Rectum (tissue), 1 donor: ENCODE measurements around the genes TLX1, OGA, ARMH3, ELOVL3, PSD and FBXL15.

DNA sequence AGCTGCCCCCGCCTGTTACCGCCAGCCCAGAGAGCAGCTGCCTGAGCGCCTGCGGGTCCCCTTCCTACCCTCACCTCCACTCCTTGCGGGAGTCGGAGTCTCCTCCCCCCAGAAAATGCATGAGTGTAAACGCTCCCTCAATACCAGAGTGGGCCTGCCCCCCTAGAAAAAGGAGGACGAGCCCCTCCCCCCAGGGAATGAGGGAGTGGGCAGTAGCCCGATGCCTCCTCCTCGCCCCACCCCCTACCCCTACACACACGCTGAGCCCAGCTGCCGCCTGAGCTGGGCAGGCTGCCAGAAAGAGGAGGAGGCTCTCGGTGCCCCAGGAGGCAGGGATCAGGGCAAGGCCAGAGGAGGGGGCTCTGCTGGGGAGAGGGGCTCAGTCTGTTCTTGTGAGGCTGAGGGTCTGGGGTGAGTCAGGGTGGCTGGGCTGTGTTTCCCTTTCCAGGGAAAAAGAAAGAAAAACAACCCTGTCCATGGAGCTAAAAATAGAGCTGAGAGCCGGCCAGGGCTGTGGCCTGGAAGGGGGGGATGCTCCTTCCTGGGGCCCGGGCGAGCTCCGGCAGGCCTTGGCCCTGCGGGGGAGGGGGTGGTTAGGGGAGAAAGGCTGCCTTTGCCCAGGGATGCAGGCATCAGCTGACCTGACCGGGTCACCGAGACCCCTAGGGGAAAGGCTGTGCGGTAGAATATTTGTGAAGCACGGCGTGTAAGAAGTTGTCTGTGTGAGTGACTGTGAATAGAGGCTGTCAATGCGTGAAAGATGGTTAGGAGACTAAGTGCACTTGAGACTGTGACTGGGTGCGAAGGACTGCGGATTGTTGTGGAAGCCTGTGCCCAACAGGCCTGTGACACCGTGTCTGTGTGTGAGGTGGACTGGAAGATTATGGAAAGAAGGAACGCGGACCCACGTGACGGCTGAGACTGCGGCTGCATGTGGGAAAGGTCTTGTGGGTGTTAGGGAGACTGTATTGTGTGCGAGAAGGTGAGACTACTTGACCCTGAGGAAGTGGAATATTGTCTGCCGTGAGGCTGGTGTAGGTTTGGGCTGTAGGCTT, 1.3 kb upstream of the LZTS2 start:
- PRO-cap: bidirectional peak, plus-strand start at position 297 of the sequence, minus-strand start at position 100 of the sequence; bidirectional peak, plus-strand start at position 589 of the sequence, minus-strand start at position 438 of the sequence; bidirectional peak, plus-strand start at position 884 of the sequence, minus-strand start at position 883 of the sequence

- PRO-cap: no peak
Observed at GRCh38 chr10:101030259-101030877, 561 bp downstream of the PDZD7 start.

- PRO-cap: bidirectional peak, plus-strand start at chr10:101063359, minus-strand start at chr10:101063075
Observed at GRCh38 chr10:101063266-101064117, 1.7 kb downstream of the KAZALD1 start.

GRCh38 chr10:101093035-101093473, 31.3 kb downstream of the KAZALD1 start:
- PRO-cap: no peak

DNA sequence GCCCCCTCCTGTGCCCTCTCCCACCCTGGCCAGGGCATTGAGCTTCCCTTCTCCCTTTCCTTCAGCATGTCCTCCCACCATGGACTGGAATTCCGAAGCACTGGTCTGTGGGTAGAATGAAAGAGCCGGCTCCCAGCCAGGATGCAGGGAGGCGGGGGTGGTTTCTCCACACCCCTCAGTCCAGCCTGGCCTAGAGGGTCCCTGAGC, 32.1 kb downstream of the KAZALD1 start:
- PRO-cap: no peak

- PRO-cap: no peak
Observed at GRCh38 chr10:101130593-101131843, at the start of gene TLX1. TSS of gene TLX1 (plus strand) at chr10:101131300.

DNA sequence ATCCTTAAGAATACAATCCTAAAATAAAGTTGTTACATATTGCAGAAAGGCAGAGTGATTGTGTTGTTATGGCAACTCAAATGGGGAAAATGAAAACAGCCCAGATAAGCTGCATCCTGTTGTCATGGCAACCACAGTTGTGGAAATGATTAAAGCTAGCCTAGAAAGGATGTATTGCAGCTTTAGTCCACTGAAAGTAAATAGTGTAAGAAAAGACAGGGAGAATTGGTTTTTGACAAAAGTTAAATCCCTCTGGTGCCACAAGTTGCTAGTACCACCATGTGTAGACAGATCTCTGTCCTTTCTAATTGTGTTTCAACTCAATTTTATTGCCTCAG, 43.2 kb downstream of the BTRC start:
- PRO-cap: no peak

DNA sequence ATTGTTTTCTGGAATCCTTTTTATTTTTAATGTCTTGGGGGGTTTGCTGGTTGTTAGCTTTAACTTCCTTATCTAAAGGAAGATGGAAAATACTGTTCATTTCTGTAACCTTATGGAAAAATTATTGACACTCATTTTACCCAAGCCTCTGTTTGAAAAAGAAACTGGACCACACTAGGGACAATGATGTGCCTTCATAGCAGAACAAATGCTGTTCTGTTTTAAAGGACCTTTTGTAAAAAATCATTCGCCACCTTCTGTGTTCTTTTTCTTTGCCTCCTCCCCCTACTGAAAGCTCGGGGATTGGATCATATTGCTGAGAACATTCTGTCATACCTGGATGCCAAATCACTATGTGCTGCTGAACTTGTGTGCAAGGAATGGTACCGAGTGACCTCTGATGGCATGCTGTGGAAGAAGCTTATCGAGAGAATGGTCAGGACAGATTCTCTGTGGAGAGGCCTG, 62.3 kb downstream of the POLL start:
- PRO-cap: no peak

DNA sequence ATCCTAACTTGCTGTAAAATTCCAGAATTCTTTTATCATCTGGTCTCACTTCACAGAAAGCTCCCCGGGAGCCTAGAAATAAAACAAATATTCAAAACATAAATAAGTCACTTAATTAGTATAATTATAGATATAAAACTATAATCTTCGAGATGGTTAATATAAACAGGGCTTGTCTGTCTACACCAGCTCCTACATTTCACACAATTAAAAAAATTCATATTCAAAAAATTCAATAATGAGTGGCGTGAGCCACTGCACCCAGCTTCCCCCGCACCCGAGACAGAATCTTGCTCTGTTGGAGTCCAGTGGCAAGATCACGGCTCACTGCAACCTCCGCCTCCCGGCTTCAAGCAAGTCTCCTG, 3.3 kb upstream of the NPM3 start:
- PRO-cap: no peak

DNA sequence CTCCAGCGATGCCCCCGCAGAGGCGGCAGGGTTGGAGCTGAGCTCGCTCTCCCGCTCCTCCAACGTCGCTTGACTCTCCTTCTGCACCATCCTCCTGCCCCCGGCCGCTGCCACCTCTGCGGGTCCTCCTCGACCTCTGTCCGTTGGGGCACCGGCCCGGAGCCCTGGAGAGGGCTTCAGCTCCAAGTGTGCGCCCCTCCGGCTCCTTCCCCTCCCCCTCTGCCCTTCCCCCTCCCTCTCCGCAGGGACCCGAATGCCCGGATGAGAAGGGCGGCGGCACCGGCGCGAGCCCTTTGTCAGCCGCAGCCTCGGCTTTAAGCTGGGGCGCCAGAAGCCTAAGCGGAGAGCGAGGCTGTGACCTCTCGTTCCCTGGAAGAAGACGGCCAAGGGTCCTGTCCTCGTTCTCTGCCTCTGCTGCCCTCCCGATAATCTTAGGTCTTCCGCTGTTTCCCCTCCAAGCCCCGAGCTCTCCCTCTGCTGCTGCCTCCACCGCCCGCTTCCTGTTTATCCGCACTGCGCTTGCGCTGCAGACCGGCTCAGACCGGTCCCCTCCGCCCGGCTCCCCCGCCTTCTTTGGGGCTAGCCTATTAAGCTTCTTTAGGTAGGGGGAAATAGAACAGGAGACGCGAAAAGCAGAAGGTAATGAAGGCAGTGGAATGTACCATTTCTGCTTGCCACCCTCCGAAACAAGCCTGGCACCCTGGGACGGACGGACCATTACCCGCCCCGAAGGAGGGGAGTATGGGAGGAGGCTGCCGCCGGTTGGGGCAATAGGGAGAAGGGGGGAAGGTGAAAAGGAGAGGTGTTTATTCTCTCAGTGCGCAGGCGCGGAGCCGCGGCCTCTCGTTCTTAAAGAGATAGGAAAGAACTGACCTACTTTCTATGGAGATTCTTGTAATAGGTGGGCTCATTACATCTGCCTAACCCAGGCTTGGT, at the start of gene OGA:
TSS of gene OGA (minus strand) at position 512 of the 936 bp plus-strand sequence.
- PRO-cap: bidirectional peak, plus-strand start at position 264 of the sequence, minus-strand start at position 221 of the sequence; bidirectional peak, plus-strand start at position 852 of the sequence, minus-strand start at position 502 of the sequence

GRCh38 chr10:101830203-101831200, 12.3 kb upstream of the OGA start:
- PRO-cap: unidirectional peak, minus-strand start at chr10:101830512; unidirectional peak, minus-strand start at chr10:101830577; bidirectional peak, plus-strand start at chr10:101831083, minus-strand start at chr10:101830952

DNA sequence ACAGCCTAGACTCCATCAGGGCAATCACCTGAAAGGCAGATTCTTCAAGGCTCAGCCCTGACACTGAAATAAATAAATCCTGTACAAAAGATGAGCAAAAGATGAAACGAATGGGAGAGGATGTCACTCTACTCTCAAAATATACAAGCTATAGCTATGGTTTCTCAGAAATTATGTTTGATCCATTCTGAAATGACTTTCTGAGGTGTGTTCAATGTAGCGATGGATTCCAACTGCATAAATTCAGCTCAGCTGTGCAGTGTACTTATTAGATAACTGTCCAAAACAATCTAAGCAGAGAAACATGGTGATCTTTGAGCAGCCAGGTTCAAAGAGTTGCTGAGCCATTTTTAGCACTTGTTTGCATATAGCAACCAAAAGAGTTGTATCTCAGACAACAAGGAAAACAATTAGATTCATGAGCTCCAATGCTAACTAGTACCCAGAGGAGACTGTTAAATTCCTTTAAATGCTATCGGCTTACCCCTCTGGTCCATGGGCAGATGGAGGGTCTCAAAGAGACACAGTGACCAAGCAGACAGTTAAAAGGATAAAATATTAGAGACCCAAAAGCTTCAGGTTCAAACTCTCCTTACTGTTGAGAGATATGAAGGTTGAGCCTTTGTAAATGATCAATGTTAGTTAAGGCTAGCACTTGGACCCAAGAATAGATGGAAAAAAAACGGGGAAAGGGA, 15.9 kb upstream of the KCNIP2 start:
- PRO-cap: no peak

GRCh38 chr10:101998519-101999204, 57.3 kb downstream of the ARMH3 start:
- PRO-cap: no peak

- PRO-cap: bidirectional peak, plus-strand start at chr10:102055787, minus-strand start at chr10:102055906; bidirectional peak, plus-strand start at chr10:102056045, minus-strand start at chr10:102055952; bidirectional peak, plus-strand start at chr10:102056350, minus-strand start at chr10:102056139
Observed at GRCh38 chr10:102055510-102056499, at the start of gene ARMH3. TSS of gene ARMH3 (minus strand) at chr10:102056173.

- PRO-cap: bidirectional peak, plus-strand start at chr10:102226359, minus-strand start at chr10:102226108
Observed at GRCh38 chr10:102225946-102226612, at the start of gene ELOVL3. TSS of gene ELOVL3 (plus strand) at chr10:102226299.

DNA sequence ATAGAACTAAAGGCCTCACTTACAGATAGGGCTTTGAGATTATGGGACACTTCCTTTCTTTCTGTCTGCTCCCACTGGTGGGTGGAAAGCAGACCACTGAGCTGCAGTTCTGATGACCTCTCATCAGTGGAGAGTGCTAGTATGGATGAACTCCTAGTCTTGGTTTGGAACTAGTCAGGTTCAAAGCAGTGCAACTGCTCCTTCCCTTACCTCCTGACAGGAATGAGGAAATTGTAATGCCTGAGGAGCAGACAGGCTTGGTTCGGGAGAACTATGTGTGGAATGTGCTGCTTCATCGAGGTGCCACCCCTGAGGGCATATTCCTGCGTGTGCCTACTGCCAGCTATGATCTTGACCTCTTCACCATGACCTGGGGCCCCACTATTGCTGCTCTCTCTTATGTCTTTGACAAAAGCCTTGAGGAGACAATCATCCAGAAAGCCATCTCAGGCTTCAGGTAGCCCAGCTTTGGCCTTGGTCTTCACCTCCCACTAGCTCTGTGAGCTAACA, 27.5 kb upstream of the NFKB2 start:
- PRO-cap: no peak

- PRO-cap: no peak
Observed at GRCh38 chr10:102406824-102407266, 11.3 kb downstream of the NFKB2 start.

GRCh38 chr10:102418429-102419057, at the start of gene PSD:
TSS of gene PSD (minus strand) at chr10:102418785.
- PRO-cap: no peak

- PRO-cap: bidirectional peak, plus-strand start at chr10:102420840, minus-strand start at chr10:102420735; bidirectional peak, plus-strand start at chr10:102421204, minus-strand start at chr10:102421093
Observed at GRCh38 chr10:102420487-102421312, at the start of gene FBXL15. TSS of gene FBXL15 (plus strand) at chr10:102420836.

- PRO-cap: no peak
Observed at GRCh38 chr10:102596454-102596818, 47.8 kb upstream of the TRIM8 start.